Cardiac muscle cell (in vitro differentiated cells and primary cell): ENCODE measurements around a stretch of chr12.

DNA sequence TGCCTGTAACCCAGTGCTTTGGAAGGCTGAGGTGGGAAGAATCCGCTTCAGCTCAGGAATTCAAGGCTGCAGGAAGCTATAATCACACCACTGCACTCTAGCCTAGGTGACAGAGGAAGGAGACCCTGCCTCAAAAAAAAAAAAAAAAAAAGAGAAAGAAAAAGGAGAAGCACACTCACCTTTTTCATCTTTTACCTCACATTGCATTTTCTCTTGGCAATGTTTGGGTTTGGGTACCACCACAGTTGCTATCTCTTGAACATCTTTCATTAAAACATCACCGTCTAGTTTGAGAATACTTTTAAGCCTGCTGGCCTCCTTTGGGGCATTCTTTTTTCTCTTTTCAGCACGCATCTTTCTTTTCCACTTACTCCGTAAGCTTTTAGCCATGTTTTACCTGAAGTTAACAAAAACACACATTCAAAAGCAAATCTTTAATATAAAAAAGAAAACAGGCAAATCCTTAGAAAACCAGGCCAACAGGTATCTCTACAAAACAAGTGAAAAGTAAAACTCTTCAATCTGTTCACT, 1.8 kb downstream of the LLPH start:
- RAMPAGE, long total RNA, result no peak
- RRBS, result no CpG with 5 or more reads among the region's 4 CpGs

DNA sequence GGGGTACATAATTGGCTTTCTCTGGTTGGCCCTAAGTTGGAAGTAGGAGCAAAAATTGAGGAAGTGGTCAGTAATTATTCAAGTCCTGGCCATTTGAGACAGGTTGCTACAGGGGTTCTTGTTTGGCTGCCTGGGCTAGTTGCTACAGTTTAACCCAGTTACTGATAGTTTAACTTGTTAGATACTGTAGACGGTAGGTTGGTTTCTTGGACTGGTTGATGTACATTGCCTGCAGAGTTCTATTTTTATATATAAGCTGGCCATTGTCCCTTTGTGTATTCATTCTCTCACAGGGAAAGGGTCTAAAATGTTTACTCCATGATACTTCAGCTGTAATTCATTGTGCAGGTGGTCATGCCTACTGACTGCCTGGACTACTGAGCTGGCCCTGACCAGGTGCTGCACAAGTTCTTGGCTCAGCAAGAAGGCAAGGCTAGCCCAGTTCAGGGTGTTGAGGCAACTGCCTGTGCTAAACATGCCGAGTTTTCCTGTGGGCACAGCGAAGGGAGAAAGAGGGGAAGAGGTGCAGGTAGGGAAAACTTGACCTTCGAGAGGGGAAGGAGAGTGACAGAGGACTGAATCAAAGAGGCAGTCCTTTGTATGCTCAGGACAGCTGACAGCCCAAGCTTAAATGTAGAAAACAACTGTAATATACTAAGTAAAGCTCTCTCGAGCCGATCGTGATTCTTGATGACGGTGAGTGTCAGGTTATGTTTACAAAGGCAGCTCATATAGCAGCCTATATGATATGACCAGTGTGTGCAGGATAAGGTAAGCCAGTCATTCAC, 2.4 kb downstream of the IRAK3 start:
- RAMPAGE, long total RNA, result no peak
- RRBS, result no CpG with 5 or more reads among the region's 8 CpGs

DNA sequence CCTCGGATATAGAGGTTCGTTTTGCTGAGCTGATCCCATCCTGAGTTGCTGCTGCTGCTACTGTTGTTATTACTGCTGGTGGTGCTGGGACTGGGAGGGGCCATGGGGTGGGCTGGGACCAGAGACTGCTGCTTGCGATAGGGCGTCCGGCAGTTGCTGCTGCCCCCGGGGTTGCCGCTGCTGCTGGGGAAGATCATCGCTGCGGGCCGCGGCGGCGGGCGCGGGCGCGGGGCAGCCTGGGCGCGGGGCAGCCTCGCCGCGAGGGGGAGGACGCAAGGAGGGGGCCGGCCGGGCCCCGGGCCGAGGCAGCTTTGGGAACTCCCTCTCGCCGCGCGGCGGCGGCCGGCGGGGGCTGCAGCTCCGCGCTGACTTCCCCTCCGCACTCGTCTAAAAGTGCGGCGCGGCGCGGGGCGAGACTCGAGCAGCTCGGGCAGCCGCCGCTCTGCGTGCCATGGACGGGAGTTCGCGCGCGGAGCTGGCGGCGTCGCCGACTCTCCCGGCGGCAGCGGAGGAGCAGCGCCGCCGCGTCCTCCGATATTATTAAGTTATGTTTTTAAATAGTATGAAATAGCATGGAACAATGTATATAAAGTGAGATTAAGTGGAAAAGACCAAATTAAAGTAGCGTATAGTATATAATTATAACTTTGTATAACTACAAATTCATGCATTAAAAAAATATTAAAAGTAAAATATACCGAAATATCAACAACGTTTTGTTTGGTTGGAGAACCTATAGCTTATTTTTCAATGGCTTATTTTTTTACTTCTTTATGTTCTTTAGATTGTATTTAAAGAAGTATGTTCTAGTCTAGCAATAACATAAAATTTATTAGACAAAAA, 46.3 kb downstream of the IRAK3 start:
- RAMPAGE, long total RNA, result no peak
- RRBS, result 2% methylated on average over 4 of the region's 70 CpGs

GRCh38 chr12:66303507-66304037, 1.3 kb downstream of the HELB start:
- RAMPAGE, long total RNA, result no peak
- RRBS, result no CpG with 5 or more reads among the region's 9 CpGs

GRCh38 chr12:67069478-67070209, 199.5 kb upstream of the CAND1 start:
- RAMPAGE, long total RNA, result no peak
- RRBS, result under 1% methylated on average over 25 of the region's 65 CpGs

DNA sequence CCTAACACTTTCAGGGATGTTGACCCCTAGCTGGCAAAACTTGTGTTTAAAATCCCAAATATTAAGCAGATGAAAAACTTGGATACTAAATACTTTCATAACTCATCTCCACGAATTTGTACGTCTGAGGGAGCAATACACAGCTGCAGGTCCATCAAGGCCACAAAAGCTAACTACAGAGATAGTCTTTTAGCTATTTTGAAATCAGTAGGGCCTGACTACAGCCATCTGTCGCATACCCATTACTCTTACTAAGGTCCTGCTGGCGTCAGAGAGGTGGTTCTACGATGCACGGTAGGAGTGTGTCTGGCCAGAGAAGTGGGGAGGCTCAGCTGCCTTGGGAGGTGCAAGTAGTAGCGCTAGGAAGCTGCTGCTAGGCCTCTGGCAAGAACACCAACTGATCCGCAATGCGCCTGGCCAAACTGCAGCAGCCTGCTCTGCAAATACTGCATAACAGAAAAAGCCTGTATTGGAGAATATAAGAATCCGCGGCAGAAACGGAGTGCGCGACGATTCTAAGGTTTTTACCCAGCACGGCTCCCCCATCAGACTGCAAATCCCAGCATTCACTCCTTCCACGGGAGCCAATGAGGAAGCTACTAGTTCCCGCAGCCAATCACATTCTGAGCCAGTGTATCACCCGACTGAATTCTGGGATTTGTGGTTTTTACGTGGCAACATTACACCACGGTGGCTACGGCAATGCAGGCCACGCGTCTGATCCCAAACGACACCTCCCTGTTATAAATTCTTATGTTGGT, 747 bp upstream of the CAND1 start:
- RAMPAGE, long total RNA, result no peak
- RRBS, result no CpG with 5 or more reads among the region's 25 CpGs

DNA sequence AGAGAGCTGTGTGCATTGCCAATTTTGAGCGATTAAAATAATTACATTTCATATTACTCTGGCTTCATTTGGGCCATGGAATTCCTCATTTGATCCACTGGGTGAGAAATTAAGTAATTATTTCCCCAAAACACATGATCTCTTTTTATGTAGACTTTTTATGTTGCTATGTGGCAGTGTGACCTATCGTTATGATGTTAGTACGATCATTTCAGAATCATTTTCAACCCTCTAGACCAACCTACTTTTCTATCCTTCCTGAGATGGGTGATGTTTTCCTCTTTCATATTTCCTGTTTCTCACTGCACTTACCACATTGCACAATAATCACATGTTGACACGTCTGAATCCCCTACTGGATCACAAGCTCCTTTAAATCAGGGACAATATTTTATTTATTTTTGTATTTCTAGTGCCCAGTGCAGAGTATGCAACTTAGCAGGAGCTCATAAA, 69.7 kb upstream of the DYRK2 start:
- RAMPAGE, long total RNA, result no peak
- RRBS, result no CpG with 5 or more reads among the region's 4 CpGs

DNA sequence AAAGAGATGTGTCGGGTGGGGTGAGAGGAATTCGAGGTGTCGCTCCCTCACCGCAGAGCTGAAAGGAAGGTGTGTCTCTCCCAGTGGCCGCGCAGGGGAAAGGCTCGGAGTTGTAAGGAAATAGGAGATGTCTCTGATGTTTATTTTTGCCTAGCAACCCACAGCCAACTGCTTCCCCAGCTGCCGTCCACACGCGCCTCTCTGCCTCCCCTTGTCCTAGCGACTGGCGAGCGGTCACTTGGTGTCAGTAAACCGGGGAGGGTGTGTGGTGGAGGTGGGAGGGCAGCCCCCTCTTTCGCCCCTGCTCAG, 738 bp upstream of the DYRK2 start:
- RAMPAGE, long total RNA, result no peak
- RRBS, result 9% methylated on average over 1 of the region's 15 CpGs

DNA sequence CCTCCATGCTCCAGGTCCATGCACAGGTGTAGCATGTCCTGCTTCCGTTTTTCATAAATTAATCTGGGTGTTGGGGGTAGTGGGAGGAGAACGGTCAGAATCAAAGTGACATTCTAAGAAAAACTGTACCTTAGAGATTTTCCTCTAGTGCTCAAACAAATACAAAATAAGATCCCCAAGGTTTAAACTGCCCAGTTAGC, 10.5 kb downstream of the DYRK2 start:
- RAMPAGE, long total RNA, result no peak
- RRBS, result no CpG with 5 or more reads among the region's 2 CpGs

DNA sequence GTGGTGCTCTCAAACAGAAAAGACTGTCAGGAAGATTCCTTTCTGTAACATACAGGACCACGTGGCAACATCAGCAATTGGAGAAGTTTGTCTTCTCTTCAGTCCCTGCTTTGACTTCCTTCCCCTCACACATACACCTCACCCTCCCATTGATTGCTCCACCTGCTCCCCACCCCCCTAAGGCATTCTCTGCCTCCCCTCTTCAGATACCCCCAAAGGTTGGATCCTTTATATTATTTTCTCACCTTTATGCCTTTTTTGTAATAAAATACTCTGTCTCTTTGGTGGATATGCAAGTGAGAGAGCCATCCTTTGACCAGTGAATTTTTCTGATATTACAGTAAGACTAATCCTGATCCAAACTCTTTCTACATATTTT, 36.3 kb upstream of the MDM1 start:
- RAMPAGE, long total RNA, result no peak
- RRBS, result no CpG with 5 or more reads among the region's 1 CpG

- RAMPAGE, long total RNA, result no peak
- RRBS, result no CpG with 5 or more reads among the region's 5 CpGs
Measured at GRCh38 chr12:68406017-68406648, 74.0 kb upstream of the MDM1 start.

DNA sequence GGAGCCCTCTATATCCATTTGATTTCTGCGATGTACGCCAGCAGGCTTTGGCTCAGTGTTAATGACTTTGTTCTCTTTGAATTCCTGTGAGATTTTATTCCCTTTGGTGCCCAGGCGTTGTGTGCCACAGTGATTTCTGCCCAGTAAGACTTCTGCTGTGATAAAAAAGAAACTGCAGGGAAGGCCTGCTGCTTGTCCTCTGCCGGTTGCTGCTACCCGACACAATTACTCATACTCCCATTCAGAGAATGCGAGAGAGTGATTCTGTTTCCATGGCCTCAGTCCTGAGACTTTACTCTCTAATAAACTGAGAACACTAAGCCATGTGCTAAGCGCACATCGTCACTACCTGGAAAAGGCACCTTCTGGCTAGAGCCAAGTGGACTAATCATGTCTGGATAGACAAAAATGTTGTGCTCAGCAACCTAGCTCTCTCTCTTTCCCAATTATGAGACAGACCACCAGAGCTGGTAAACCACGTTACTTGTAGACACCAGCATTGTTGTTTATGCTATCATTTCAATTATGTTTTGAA, 88.5 kb upstream of the MDM1 start:
- RAMPAGE, long total RNA, result no peak
- RRBS, result no CpG with 5 or more reads among the region's 9 CpGs

- RAMPAGE, long total RNA, result no peak
- RRBS, result no CpG with 5 or more reads among the region's 9 CpGs
Measured at GRCh38 chr12:68890580-68891360, 42.2 kb downstream of the CPM start.

- RAMPAGE, long total RNA, result no peak
- RRBS, result no CpG with 5 or more reads among the region's 6 CpGs
Measured at GRCh38 chr12:68932502-68932685, 577 bp downstream of the CPM start.

GRCh38 chr12:69008366-69009061, 75.5 kb upstream of the CPM start:
- RAMPAGE, long total RNA, result no peak
- RRBS, result no CpG with 5 or more reads among the region's 5 CpGs

GRCh38 chr12:69157009-69157451, 82.3 kb upstream of the CPSF6 start:
- RAMPAGE, long total RNA, result no peak
- RRBS, result no CpG with 5 or more reads among the region's 11 CpGs

DNA sequence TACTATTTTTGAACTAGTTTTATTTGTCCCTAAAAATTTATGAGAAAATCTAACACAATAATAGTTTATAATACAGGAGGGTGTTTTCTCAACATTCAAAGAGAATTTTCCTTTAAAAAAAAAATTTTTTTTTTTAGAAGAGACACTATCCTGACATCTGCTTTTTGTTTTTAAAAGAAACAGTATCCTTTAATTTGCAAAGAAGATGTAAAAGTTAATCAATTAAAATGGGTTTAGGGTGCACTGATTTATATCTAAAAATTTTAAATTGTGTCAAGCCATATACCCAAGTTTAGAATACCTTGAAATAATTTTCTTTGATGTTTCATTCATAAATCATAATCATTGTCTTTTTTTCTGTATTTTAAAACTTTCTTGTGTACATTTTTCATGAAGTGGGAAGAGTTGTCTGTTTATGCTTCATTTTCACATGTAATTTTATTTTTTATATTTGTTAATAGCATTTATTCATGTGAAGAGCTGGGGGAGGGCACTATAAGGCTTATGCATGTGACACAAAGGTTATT, 23.7 kb downstream of the CPSF6 start:
- RAMPAGE, long total RNA, result no peak

DNA sequence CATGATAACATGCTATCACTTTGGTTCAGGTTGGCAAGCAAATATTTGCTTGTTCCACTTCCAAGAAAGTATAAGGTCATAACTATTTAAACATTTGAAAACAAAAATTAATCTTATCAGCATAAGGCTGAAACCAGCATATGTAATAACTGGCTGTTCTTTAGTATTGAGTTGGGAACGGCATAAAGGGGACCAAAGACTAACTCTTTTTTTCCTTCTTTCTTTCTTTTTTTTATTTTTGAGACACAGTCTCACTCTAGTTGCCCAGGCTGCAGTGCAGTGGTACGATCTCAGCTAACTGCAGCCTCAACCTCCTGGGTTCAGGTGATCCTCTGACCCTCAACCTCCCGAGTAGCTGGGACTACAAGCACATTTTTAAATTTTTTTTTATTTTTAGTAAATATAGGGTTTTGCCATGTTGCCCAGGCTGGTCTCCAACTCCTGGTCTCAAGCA, 2.3 kb upstream of the LYZ start:
- RAMPAGE, long total RNA, result no peak
- RRBS, result no CpG with 5 or more reads among the region's 3 CpGs

DNA sequence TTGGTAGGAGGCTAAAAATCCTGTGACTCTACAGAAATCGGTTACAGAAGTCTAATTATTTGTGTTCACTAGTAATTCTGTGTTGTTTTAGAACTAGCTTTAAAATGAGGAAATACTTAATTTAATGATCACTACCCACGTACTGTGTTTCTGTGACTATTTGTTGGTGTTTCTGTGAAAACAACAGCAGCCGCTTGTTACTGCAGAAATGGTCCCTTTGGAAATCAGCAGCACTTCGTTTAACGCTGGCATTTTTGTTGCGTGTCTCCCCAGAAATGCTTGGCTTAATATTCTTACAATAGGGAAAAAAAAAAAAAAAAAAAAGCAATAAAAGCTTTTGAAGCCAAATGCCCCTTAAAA, 52.7 kb upstream of the FRS2 start:
- RAMPAGE, long total RNA, result no peak
- RRBS, result no CpG with 5 or more reads among the region's 6 CpGs

- RAMPAGE, long total RNA, result no peak
- RRBS, result no CpG with 5 or more reads among the region's 5 CpGs
Measured at GRCh38 chr12:69818970-69819988, 5.7 kb upstream of the MYRFL start.